Parotid gland (tissue), 1 donor: ENCODE results near the genes OXA1L and MRPL52.

- PRO-cap = no peak
Observed at GRCh38 chr14:22105005-22105732, 431.6 kb upstream of the OR4E1 start.

DNA sequence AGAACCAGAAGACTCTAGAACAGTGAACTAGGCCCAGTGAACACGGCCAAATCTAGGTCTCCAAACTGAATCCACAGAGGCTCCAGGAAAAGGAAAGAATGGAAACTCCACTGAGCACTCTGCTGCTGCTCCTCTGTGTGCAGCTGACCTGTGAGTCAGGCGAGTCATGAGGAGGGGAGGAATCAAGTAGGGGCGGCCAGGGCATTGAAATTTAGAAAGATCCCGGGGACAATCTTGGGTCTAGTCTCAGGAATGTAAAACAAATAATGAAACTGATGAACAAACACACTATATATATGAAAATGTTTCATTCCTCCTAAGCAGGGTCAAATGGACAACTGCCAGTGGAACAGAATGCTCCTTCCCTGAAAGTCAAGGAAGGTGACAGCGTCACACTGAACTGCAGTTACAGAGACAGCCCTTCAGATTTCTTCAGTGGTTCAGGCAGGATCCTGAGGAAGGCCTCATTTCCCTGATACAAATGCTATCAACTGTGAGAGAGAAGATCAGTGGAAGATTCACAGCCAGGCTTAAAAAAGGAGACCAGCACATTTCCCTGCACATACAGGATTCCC, 323.3 kb downstream of the DAD1 start:
- PRO-cap = no peak

DNA sequence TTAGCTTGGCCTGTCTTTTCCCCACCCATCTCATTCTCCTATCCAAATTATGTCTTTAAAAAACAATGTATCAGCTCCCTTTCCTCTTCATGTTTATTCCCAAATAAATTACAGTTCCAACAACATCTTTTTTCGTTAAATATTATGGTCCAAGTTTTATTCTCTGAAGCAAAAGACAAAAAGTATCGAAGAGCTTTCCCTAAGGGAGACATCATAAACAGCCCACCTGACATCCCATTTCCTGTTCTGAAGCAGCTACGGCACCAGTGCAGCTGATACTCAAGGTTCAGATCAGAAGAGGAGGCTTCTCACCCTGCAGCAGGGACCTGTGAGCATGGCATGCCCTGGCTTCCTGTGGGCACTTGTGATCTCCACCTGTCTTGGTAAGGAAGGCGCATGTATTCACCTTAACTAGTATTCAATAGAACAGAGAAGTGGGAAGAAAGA, 308.2 kb downstream of the DAD1 start:
- PRO-cap = no peak

GRCh38 chr14:22487964-22488339, 101.1 kb downstream of the DAD1 start:
- PRO-cap = no peak

- PRO-cap = no peak
Observed at GRCh38 chr14:22547937-22548384, 41.1 kb downstream of the DAD1 start.

DNA sequence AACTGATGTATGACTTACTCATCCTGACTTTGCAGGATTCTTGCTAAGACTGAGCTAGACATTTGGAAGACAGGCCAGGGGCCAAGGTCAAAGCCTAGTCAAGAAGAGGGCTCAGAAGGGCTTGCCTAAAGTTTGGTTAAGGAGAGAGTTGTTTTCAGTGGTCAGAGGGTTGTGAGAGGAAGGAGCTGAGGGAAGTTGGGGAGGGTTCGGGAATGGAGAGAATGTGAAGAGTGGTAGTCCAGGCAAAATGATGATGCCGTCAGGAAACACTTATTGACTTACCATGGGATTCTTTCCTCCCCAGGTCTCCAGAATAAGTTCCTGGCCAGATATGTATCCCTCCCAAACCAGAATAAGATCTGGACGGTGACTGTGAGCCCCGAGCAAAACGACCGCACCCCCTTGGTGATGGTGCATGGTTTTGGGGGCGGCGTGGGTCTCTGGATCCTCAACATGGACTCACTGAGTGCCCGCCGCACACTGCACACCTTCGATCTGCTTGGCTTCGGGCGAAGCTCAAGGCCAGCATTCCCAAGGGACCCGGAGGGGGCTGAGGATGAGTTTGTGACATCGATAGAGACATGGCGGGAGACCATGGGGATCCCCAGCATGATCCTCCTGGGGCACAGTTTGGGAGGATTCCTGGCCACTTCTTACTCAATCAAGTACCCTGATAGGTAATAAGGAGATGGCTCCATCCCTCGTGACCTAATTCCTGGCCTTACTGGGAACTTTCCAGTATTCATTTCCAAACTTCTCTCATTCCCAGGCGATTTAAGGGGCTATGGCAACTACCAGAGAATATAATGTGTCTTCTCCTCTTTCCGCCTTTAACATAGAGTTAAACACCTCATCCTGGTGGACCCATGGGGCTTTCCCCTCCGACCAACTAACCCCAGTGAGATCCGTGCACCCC, 5.2 kb downstream of the ABHD4 start:
- PRO-cap = no peak

- PRO-cap = bidirectional peak, plus-strand start at chr14:22766699, minus-strand start at chr14:22766598
Observed at GRCh38 chr14:22765958-22766814, at the start of gene OXA1L. TSS of gene OXA1L (plus strand) at chr14:22766688.

- PRO-cap = no peak
Observed at GRCh38 chr14:22824561-22825346, 4.9 kb upstream of the MRPL52 start.

GRCh38 chr14:22829421-22830630, at the start of gene MRPL52:
TSS of gene MRPL52 (plus strand) at chr14:22829887.
- PRO-cap = bidirectional peak, plus-strand start at chr14:22829940, minus-strand start at chr14:22829783

DNA sequence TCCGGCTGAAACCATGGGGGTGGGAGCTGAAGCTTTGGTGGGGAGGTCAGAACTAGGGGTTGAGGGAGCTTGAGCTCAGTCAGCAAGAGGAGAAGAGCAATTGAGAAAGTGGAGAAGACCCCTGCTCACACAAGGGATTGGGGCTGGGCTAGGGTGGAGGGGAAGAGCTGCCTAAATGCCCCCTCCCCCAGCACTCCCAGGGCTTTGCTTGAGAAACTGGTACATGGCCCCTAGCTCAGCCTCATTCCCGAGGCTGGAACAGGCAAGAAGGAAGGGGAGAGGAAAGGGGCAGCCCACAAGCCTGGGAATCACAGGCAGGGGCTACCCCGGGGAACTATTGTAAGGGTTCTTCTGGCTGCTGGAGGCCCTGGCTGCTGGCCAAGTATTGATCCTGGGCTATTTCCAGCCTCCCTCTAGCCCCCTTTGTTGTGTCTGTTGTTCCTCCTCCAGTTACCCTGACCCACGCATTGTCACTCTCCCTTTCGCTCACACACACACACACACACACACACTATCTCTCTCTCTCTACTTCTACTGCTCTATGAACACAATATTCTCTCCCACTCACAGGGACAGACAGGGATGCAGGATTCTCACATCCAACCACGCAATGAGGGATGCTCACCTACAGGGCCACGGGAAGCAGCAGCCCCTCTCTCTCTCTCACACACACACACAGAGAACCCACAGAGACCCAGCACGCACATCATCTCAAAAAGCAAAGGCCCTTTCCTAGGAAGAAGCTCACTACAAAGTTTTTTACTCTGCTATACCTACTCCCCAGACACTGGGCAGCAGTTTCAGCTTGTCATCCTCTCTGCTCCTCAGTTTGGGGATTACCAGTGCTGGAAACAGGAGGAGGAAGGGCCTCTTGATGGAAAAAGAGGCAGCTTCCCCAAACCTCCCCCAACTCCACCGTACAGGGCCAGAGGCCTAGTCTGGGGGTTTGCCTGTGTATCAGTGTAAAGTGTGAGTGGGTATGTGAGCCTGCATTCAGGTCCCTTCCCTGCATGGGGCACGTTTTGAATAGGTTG, 708 bp downstream of the REM2 start:
- PRO-cap = no peak

- PRO-cap = no peak
Observed at GRCh38 chr14:22905195-22905671, 13.7 kb downstream of the RBM23 start.

DNA sequence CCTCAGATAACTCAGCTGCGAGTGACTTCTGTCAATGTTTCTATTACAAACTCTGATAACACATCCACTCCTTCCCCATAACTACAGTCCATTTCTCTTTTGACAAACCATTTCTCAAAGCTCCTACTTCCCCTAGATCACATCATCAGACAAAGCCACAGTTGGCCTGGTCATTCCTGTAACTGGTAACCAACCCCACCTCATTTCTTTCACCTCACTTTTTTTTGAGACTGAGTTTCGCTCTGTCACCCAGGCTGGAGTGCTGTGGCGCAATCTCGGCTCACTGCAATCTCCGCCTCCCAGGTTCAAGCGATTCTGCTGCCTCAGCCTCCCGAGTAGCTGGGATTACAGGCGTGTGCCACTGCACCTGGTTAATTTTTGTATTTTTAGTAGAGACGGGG, 5.1 kb downstream of the HAUS4 start:
- PRO-cap = no peak

GRCh38 chr14:23056521-23056720, 899 bp downstream of the CDH24 start:
- PRO-cap = no peak

DNA sequence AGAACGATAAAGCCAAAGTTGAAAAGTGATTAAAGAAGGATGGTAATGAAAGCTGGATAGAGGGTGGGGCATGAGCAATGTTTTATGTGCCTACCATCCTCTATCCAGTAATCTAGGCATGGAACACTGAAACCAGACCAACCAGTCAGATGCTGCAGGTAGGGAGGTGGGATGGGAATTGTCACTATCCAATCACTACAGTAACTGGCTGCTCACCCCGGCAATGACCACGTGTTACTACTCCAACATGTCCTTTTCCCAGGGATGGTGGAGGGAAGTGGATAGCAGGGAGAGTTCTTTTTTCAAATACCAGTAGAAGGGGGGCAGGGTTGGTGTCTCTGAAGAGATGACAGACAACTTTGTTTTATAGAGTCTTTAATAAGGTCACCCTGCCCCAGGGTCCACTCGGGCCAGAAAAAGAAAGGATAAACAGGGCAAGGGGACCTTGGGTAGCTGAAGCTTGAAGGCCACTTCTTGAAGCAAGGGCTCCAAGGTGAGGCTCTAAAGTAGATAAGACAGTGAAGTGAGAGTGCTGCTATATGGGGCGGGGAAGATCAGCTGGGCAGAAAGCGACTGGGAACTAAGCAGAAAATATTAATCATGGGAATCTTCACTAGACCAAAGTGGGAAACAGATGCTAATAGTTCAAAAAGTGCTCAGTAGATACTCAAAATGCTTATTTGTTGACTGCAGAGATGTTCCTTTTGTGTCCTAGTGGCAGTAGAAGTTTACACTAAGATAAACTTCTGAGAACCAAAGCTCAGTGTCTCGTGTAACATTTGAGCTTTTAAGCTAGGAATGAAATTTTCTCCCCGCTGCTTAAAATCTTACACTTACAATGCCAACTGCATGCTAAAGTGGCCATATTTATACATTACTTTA, 14.8 kb upstream of the CDH24 start:
- PRO-cap = no peak

DNA sequence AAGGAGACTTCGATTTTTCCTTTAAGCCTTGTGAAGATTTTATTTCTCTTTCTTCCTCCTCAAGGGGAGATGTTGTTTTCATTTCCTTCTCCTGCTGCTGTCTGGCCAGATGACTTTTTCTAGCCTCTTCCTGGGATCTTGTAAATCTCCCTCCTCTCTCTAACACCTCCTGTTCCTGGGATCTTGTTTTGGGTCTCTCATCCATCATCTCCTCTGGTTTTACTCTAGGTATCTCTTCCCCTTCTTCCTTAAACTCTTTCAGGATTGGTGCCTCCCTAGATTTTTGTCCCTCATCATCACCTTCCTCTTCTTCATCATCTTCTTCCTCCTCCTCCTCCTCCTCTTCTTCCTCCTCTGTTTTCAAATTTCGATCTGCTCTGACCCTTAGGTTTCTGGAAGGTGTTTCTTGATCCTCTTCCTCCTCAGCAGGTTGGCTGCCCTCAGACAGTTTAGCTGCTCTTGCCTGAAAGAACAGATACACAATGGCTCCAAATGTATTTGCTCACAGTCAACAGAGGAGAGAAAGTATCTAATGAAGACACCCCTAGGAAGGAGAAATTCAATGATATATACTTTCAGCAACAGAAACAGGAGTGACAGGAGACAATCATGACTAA, 14.5 kb downstream of the ACIN1 start:
- PRO-cap = no peak

GRCh38 chr14:23095675-23096141, 403 bp downstream of the C14orf119 start:
- PRO-cap = unidirectional peak, plus-strand start at chr14:23095801

DNA sequence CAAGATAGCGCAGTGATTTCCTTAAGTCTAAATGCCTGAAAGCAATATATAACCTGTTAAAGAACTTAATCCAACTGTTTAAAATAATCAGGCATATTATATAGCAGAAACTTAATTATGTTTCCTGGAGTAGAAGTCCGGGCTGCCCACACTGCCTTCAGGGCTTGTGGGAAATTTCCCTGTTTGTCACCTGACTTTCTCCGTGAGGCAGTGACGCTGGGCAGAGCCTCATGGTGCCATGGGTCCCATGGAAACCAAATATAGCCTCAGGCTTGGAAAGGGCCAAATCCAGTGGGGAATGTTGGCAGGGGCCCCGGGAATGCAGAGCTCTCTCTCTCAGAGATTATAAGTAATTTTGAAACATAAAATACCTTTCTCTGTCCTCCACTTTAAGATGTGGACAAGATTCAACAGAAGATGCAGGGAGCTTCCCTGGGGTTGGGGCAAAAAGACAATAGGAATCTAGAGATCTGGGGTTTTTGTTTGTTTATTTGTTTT, 23.0 kb upstream of the CEBPE start:
- PRO-cap = no peak

DNA sequence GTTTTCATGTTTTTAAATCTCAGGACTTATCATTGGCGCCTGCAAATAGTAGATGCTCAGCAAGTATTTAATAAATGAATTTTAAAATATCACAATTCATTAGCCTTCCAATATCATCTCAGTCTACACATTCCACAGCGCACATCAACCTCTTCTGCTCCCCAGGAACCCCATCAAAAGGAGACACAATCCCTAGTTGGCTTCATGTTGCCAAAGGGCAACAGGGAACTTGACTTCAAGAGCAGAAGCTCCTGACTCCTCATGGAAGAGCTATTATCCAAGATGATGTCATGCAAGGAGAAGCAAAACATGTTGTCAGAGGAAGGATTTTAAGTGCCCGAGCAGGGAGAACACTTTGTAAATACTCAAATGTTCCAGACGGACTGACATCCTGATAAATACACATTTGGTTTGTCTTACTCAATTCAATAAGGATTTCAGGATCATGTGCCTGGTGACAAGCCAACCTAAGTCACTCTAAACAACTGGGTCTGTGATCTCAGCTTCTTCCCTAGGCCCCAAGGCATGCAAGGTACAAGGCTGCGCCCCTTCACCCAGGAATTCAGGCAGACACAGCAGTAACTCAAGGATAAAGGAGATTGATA, 26.6 kb upstream of the CEBPE start:
- PRO-cap = no peak

DNA sequence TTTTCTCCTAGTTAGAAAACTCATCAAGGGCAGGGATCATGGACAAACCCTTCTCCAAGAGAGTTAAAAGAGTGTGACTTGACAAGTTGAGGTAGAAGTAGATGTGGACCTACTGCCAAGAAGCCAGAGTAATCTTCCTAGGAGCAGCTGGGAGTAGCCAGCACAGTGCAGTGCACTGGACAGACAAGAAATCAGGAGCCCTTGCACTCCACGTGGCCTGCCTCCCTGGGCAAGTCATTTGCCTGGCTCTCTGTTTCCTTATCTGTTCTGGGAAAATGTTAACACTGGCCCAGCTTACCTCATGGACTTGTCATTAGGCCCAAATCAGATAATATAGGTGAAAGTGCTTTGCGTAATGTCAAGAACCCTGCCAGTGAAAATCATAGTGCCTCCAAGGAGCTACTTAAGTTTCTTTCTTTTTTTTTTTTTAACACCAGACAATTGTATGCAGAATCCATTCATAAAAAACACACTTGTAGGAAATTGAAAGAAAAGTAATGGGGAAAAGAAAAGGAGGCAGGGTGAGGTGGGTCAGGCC, 19.2 kb downstream of the SLC7A8 start:
- PRO-cap = no peak

- PRO-cap = no peak
Observed at GRCh38 chr14:23308318-23308636, 1.6 kb downstream of the BCL2L2 start.